Sciatic nerve (tissue), 1 donor: ENCODE results near the genes DDX21, KIFBP, MACROH2A2 and PPA1.

DNA sequence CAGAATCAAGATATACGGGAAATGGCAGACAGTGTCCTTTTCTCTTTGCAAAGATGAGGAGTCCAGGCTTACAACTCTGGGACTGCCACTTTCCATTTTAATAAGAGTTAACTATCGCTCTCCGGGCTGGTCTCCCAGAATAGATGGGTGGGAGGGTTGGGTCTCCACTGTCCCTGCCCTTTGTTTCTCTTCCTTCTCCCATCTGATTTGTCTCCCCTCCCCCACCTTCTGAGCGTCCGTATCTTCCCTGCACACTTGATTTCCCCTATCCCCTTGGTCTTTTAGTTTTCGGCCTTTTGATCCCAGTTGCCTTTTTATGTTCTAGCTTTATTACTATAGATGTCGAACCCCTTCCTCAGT, 2.4 kb downstream of the TET1 start:
- PRO-cap, result no peak

DNA sequence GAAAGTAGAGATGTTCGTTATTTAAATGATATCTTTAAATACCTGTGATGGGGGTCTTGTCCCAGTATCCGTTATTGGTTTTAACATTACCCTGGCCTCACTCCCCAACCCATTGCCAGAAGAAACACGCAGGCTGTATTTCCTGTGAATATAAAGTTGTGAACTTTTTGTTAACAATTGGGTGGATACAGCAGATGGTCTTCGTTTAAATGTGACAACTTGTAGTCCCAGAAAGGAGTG, 852 bp downstream of the CCAR1 start:
- PRO-cap, result no peak

GRCh38 chr10:68955317-68956354, at the start of gene DDX21:
DDX21 (plus strand) TSS chr10:68956170.
- PRO-cap, result bidirectional peak, plus-strand start at chr10:68956187, minus-strand start at chr10:68956117

GRCh38 chr10:68988419-68989469, at the start of gene KIFBP:
KIFBP (plus strand) TSS chr10:68988803.
- PRO-cap, result bidirectional peak, plus-strand start at chr10:68988803, minus-strand start at chr10:68988689; unidirectional peak, plus-strand start at chr10:68989063; unidirectional peak, minus-strand start at chr10:68989260

DNA sequence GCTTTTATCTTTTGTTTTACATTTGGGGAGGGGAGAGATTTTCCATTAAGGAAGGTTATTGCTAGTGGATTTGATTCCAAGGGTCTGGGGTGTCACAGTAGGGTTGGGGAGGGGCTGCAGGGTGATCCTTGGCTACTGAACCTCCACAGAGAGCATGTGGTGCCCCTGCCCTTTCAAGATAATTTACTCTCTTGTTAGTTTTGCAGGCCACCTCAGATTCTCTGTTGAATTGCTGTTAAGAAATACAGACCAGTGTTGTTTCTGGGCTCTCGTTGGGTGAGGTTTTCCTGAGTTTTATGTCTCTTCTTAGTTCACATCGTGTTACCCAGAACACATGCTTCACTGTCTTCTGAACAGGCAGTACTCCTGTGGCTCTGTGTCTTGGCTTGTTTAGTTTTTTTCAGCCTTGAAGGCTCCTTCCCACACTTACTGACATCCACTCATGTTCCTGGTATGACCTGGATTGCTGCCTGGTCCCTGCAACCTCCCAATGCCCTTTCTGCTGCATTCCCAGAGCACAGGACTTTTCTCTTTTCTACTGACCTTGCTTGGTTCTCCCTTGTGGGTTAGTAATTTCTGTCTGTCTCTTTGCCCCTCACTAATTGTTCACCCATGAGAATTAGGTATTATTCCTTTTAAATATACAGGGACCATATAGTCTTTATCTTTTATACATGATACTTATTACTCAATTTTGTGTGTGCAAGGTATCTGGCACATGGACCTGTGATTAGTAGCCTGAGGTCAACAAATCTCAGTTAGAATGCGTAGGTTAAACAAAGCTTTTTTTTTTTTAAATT, 4.4 kb downstream of the KIFBP start:
- PRO-cap, result no peak

- PRO-cap, result no peak
Measured at GRCh38 chr10:69056628-69057195, 31.2 kb upstream of the SRGN start.

GRCh38 chr10:69100369-69101065, 12.6 kb downstream of the SRGN start:
- PRO-cap, result no peak

DNA sequence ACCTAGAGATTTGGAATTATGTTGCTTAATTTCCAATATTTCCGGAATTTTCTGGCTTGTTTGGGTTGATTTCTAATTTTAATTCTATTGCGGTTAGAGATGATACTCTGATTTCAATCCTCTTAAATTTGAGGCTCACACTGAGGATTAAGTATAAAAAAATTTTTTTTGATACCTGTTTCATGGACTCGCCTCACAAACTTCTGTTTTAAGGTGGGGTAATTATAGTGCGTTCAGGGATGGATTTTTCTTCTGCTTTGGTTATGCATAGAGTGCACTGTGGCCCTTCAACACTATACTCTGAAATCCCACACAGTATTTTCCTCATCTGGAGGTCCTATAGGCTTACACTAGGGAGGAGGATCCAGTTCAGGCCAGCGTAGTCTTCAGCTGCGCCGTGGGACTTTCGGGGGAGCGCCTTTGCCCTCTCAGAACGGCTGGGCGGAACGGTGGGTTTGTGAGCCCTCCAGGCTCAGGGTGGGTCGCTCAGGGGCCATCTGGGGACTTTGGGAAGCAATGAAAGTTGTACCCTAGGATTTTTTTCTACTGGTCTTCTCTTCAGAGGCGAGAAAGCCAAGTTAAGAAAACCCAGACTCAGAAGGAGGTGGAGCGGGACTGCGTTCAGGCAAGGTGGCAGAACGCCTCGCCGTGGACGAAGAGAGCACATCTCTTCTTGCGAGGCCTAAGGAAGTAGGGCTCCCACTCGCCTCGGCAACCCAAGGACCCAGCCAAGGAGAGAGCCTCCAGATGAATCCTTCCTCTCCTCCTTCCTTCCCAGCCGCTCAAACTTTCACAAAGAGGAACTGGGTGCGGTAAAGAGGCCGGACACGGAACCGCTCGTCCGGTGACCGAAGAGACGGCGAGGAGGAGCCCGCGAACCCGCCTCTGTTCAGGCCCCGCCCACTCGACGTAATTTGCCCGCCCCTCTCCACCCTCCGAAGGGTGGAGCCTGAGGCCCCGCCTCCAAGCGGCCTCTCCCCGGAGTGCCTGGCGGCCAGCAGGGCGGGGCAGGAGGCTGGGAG, 569 bp upstream of the VPS26A start:
- PRO-cap, result unidirectional peak, plus-strand start at position 367 of the sequence; bidirectional peak, plus-strand start at position 431 of the sequence, minus-strand start at position 399 of the sequence; bidirectional peak, plus-strand start at position 636 of the sequence, minus-strand start at position 617 of the sequence; bidirectional peak, plus-strand start outside the sequence, minus-strand start at position 784 of the sequence

GRCh38 chr10:69215337-69215810, 4.8 kb upstream of the HKDC1 start:
- PRO-cap, result no peak

GRCh38 chr10:69406362-69407093, 10.2 kb downstream of the TACR2 start:
- PRO-cap, result no peak

DNA sequence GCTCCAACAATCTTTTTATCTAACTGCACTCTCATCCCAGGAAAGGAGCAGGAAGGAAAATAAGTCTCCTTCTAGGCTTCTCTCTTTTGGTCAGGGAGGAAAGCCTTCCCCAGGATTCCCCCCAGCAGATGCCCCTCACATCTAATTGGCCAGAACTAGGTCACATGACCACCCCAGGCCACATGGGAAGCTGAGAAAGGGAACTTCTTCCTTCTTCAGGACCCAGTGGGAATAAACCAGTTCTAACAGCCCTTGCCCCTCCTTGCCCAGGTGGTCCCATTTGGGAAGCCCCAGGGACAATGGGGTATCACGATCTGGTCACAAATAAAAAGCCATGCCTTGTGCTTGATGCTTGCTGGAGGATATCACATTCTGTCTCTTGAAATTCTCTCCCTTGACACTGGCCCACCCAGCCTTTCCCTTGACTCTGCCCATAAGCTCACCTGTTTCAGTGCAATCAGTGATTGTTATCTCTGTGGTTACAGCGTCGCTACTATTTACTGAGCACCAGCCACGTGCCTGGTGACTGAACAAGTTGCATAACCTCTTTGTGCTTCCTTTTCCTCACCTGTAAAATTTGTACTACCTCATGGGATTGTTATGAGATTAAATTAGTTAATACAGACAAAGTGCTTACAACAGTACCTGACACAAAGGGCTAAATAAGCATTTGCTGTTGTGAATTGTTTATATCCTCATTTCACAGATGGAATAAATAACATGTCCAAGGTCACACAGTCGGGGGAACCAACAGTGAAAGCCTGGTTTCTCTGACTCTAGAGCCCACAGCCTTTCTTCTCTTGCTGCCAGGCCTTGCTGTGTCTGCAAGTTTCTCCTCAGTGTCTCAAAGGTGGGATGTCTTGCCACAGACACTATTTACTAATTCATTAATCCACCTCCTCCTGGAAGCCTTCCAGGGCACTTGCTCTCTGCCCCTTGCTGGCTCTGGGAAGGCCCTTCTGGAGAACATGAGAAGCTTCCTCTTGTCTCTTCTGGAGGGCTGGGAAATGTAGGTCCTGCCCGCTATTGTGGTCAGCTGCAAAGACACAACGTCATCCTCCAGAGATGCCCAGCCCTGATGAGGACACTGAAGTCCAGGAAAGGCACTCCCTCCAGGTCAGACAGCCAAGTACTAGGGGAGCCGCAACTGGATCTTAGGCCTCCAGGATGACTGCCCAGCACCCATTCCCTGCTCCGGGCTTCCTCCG, 9.2 kb upstream of the TACR2 start:
- PRO-cap, result no peak

DNA sequence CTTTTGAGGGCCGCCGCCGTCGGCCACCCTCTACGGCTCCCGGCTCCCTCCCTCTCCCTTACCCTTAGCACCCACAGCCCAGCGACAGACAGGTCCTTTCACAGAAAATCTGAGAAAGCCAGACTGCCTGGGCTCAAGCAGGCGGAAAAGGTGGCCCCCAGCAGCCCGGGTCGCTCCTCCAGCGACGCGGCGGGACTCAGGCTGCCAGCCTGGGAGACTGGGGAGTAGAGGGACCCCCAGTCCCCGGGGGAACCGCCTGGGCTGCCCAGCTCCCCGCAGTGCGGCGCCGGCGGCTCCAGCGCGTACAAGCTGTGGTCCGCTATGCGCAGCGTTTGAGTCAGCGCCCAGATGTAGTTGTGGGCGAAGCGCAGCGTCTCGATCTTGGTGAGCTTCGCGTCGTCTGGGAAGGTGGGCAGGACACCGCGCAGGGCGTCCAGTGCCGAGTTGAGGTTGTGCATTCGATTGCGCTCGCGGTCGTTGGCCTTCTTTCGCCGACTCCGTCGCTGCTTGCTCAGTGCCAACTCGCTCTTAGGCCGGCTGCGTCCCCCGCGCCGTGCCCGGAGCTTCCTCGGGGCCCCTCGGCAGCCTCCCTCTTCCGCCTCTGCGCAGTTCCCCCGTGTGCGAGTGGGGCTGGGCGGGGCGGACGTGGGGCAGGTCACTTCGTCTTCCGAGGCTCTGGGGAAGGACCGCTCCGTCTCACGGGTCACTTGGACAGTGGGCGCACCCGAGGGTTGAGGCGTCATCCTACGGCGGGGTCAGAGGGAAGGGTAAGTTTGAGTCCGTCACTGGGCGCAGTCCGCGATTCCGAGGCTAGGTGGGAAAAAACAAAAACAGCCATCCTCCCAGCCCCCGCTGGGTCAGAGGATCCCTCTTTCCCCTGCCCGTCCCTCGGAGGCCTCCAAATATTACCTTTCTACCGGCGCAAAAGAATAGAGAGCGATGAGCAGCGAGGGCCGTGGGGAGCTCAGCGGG, 635 bp downstream of the NEUROG3 start:
- PRO-cap, result bidirectional peak, plus-strand start at position 658 of the sequence, minus-strand start at position 580 of the sequence

DNA sequence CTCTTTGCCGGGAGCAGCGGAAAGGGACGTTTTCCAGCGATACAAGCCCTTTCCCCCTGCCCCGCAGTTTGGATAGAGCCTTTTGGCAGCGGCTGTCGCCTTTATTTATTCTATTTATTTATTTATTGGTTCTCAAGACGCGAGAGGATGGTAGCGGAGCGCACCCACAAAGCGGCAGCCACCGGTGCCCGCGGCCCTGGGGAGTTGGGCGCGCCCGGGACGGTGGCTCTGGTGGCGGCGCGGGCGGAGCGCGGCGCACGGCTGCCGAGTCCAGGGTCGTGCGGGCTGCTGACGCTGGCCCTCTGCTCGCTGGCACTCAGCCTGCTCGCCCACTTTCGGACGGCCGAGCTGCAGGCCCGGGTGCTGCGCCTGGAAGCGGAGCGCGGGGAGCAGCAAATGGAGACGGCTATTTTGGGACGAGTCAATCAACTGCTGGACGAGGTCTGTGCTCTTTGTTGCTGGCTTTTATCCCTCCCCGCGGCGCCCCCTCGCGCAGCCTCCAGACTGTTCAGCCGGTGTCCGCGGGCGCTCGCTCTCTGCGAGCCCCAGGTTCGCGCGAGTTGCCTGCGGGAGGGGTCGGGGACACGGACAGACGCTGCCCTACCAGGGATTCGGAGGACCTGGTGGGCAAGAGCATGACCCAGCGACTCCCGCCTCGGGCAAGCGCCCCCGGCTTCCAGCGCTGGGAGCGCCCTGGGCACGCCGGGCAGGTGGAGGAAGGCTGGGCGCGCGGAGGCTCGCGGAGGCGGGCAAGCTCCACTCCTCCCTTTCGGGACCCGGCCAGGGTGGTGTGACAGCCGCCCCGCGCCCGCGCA, 778 bp downstream of the COL13A1 start:
- PRO-cap, result bidirectional peak, plus-strand start at position 332 of the sequence, minus-strand start at position 284 of the sequence

GRCh38 chr10:69912491-69913052, 110.9 kb downstream of the COL13A1 start:
- PRO-cap, result no peak

DNA sequence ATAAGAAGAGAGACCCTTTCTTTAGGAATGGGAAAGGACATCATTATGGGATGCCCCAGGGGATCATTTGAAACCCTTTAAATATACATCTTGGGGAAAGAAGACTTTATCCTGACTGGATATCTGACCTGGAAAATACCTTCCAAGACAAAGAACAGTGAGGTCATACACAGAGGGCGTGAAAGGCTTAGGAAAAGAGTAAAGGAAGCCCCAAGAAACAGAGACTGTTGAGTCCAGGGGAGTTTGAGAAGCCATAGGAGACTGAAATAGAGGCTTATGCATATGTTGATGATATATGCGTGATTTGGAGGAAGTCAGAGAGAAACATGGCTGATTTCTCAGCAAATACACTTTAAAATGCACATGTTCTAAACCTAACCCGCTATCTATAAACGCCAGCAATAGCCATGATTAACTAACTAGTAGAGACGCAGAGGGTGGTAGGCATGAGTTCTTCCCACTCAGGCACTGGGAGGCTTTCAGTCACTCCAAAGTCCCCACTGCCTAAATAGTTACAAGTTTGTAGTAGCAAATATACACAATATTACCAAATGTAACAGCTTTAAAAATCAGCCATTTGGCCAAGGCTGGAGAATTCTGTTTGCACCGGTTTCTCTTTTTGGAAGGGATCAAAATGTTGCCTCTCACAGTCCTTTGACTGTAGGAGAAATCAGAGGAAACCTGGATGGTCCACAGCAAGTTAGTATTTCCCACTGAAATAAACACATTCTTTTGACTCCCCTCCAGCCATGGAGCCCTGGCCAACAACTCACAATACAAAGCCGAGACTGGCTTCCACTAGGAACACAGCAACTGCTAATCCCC, 1.2 kb upstream of the MACROH2A2 start:
- PRO-cap, result no peak

GRCh38 chr10:70052214-70052914, at the start of gene MACROH2A2:
MACROH2A2 (plus strand) TSS chr10:70052846.
- PRO-cap, result no peak

DNA sequence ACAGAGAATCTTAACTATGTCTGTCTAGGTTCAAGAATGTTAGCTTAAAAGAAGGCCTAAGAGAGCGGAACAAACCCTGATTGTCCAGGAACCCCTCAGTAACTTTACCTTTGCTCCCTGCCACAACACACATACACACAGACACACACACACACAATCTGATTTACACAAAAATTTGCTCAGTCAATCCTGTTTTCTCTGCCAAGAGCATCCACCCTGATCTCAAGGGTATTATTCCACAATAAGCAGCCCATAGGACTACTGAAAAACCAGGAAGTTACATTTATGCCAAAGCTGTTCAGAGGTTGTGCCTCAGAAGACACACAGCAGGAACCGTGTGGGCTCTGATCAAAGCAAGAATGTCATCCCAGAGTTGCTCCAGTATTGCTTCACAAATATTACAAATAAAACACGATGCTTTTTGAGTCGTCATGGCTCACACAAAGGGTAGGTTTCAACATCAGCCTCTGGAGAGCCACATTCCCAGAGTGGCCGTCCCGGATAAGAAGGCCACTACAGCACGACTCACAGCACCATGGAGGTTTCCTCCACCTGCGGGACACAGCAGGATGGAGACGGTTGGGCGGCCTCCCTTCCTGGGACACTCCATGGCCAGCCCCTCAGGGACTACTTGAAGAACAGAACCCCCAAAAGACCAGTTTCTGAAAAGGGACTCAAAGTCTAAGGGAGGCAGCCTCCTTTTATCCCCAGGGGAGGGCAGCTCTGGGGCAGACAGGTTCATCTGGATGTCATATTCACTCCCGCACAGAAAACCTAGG, 1.6 kb downstream of the AIFM2 start:
- PRO-cap, result no peak

DNA sequence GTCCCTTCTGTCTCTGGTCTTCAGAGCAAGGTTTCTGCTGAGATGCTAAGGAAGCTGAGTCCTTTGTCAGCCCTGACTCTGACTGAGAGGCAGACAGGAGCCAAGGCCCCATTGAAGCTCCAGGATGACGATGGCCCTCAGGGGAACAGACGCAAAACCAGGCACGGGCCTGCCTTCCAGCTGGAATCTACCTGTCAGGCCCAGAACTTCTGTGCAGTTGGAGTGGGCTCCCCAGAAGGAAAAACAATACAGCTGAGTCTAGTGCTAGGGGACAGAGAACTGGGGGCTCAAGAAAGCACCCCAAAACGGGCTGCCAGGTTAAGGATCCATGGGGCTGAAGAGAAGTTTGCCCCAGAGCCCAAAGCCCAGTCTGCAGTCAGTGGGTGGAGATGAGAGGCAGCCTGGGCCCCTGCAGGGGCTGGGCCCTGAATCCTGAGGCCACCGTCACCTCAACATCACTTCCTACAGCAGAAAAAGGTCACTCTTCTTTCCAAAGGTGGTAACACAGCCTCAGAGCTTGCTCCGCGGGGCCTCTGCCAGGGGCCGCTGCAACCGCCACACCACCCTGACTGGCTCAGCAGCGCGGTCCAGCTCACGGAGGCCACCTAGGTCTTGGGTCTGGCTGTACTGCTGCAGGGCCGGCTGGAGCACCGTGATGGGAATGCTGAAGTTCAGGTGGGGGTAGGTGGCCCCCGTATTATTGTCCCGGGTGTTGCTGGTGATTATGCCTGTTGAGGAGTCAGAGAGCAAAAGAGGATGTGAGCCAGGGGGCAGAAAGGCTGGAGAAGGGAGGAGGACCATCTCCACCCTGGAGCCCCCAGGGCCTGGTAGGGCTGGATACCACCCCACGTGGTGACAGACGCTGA, 6.9 kb downstream of the TYSND1 start:
- PRO-cap, result no peak

DNA sequence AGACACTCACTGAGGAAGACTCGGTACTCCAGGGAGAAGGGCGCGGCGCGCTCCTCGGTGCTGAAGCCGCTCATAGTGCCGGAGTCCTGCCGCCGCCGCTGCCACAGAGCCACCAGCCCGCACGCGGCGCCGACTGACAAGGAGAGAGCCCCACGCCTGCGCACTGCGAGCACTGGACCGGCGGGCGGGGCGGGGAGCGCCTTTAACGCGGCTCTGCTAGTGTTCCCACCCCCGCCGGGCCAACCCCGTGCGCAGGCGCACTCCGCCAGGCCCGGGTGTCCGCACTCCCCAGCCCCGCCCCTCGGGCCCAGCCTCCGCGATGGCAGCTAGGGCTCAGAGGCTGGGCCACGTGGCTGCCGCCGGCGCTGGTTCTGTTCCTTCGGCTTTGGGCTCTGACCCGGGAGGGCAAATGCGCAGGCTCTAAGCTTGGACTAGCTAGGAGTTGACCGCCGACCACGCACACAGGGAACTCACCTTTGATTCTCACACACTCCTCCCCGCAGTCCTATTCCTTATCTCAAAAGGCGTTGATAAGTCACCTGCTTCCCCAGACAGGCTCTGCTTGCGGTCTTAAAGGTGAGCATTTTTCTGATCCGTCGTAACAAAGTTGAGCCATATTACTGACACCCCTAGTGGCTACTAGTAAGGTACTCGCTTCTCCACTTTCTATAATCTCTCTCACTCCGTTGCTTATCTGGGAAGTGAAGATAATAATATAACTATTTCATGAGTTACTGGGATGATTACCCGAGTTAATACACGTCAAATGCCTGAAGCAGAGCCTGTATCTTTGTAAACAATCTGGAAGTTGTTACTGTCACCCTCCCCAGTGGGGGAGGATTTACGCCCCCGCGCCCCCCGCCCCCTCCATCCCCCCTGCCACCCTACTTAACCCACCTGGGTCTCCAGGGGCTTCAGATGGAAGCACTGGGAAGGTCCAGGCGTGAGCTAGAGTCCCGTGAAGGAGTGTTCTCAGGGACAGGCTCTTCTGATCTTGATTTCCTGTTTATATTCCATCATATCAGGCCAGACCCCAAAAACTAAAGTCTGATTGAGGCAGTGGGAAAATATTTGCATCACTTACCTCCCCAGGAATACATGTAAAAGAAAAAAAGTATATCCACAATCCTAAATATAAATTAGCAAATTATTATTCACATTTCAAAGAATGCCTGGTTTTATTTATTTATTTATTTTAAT, at the start of gene PPA1:
Gene PPA1 (minus strand): TSS at position 176 of the 1,200 bp plus-strand sequence.
- PRO-cap, result bidirectional peak, plus-strand start at position 310 of the sequence, minus-strand start at position 138 of the sequence

DNA sequence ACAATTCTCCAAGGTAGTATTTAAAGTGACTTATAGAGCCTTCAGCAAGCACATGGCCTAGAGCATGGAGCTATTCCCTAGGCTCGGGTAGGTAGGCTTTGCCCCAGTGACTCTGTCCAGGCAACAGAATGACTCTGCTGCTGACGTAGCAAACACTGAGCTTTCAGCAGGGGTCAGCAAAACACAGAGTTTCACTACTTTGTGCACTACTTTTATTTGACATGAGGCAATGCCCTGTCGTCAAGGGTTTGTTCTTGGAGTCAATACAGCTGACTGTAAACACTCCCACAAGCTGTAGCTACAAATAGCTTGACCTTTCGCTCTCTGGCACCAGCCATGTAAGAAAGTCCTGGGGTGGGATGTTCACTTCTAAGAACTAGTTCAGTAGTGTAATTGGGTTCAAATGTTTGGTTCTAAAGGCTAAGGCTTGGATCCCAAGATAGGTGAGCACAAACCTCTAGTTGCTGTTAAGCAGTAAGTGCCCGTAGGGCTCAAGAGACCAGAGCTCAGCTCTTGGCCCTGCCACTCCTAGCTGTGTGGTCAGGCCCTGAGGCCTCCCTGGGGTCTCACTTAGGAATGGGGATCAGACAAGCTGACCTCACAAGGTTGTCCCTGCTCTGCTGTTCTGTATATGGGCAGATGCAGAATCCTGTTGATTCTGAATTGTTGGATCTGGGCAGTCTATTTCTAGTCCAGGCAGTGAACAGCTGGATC, 10.8 kb downstream of the NODAL start:
- PRO-cap, result no peak